SK-N-MC (cell line): ENCODE measurements around the genes H1-10, EFCAB12, TMCC1, COL6A6 and PIK3R4.

DNA sequence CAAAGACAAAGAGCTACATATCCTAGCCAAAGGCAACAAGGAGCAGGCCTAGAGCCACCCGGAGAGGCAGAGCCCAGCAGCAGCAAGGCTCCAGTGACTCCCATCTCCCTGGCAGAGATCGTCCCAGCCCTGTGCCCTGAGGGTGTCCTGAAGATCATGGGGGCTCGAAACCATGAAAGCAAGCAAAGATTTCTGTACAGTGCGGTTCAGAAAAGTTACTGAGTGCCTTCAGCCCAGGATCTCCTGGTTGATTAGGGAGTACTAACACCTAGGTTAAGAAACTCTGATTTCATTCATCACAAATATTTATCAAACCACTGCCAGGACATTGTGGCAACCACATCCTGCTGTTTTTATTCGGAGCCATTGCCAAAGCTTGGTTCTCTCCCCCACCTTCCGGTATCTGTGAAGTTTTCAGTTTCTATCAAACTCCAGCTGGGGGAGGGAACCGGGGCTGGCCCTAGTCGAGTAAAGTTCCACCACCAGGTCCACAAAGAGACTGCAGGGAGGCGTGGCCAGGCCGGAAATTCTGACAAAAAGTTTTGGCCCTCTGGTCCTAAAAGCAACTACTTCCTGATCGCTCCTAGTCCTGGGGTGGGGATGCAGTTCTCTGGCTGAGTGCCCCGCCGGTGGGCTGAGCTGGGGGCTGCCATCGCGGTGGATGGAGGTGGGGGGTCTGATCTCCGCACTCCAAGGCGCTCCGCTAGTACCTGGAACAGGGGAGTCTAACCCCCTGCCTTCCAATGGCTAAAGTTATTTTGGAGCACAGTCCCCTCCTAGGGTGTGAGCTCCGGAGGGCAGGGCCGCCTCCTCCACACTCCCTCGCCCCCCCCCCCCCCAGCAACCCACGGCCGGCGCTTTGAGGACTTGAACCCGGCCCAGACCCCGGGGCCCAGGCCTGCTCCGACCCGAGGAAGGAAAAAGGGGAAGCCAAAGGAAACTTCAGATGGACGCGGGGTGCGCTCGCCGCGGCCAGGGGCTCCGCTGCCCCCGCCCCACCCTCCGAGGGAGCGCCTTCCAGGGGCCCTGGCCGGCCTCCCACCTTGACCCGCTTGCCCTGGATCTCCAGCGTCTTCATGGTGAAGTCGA lies 1.0 kb downstream of the RAB43 start:
- RRBS: 1% methylated on average over 12 of the region's 42 CpGs

DNA sequence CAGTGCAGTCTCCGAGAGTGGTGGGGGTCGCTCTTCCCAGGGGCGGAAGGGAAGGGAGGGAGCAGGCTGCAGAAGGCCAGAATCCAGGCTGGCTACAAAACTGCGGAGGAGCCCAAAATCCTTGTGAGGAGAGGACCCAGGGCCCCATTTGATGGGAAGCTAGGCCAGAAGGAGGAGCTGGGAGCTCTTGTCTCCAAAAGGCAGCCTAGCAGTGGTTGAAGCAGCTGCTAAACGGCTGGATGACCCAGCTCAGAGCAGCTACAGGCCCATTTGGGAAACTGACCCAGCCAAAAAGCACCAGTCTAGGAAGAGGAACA lies 1.0 kb upstream of the RAB43 start:
- RRBS: no CpG with 5 or more reads among the region's 5 CpGs

DNA sequence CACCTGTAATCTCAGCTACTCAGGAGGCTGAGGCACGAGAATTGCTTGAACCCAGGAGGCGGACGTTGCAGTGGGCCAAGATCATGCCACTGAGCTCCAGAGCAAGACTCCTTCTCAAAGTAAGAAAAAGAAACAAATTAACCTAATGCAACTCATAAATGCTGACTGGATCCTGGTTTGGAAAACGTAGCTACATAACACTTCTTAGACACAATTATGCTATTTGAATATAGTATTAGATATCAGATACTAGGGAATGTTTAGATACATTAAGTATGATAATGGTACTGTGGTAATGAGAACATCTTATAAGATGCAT lies 5.7 kb upstream of the ISY1 start:
- RRBS: no CpG with 5 or more reads among the region's 4 CpGs

DNA sequence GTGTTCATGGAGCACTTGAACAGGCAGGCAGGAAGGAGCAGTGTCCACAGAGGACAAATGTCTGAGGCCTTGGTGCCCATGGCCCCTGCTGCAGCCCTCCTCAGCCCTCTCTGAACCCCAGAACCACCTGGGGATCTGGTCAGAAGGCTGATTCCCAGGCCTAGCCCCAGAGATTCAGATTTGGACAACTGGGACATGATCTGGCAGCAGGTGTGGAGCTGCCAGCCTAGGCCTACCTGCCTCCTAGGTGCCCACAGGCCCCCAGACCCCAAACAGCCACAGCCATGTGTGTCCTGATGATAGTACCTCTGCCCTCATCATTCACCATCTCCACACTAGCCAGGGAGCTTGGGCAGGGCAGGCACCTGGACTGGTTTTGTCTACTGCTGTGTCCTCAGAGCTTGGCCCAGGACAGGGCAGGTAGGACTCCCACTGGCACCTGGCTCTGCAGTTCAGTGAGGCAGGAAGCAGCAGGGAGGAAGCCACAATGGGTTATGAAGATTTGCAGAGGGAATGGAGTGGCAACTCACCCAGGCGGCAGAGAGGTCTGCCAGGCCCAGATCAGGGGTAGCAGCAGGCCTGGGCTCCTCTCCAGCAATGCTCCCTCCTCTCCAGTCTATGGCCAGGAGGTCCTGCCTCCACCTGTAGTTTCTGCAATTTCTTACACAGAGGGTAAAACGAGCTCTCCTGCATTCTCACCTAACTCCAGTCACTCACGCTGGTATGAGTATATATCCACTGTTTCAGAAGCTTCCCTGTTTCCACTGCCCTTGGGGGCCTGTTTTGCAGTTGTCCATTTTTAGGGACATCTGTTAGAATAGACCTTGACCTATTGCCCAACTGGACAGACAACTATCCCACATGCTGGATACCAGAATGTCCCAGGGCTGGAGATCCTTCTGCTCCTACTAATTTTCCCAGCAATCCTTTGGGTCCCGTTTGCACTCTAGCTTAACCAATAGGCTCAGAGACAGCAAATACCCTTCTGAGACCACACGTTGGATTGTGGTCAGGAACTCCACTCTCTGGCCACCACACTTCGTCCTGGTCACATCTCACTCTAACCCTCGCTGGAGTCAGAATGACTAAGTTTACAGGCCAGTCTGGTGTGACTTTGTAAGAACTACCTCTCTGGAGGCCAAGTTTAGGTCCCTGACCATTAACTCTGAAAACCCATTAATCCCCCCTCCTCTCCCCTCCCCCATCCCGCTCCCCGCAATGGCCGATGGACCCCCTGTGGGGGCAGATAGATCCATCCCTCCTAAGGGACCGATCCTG lies 2.3 kb downstream of the H1-10 start:
- RRBS: no CpG with 5 or more reads among the region's 11 CpGs

DNA sequence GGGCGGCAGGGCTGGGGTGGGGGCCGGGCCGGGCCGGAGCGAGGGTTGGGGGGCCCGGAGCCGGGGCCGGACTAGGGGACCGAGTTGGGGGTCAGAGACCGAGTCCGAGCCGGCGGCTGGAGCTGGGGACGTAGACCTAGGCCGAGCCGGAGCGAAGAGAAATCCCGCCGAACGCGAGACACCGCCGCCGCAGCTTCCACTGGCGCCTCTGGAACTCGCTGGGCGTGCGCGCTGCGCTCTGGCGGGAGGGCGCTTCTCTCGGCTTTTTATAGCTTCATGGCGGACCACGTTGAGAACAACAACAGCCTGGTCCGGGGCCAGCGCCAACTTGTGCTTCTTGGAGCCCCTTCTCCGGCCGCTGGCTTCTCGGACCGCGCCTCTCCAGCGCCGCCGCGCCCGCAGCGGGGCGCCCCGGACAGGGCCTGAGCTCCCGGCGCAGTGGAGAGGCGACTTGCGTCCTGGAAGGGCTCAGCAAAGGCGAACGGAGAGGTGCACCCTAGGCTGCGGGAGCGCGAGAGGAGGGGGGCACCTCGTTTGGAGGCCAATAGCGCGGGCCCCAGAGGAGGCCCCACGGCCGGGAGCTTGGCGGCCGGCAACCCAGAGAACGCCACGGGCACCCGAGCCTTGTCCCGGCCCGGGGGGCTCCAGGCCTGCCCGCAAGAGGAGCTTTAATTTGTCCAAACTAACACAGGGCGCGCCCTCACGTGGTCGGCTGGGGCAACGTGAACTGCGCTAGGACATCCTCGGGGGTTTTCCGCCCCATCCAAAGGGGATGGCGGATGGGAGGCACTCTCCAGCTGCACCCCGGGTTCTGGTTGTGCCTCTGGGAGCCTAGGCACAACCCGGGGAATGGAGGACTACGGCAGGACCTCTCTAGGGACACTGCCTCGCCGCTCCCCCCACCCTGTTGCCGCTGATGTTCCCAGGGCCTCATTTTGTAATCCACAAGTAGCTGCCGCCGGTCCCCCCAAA lies at the start of gene H1-10:
Gene H1-10, minus strand, starts transcription at position 240 of the 972 bp plus-strand sequence.
- RRBS: 1% methylated on average over 26 of the region's 89 CpGs

DNA sequence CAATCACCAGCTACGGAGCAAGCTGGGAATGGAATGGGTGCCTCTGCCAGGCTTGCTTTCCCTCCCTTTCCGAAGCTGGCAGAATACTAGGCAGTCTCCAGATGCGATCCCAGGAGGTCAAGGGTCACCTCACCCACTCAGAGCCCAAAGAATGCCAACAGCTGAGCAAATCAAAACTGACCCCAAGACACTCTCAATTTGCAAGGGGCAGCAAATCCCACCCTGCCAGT lies 31.3 kb downstream of the EFCAB12 start:
- RRBS: no CpG with 5 or more reads among the region's 3 CpGs

- RRBS: no CpG with 5 or more reads among the region's 13 CpGs
These were observed 30.3 kb downstream of the EFCAB12 start for GRCh38 chr3:129397885-129398883.

DNA sequence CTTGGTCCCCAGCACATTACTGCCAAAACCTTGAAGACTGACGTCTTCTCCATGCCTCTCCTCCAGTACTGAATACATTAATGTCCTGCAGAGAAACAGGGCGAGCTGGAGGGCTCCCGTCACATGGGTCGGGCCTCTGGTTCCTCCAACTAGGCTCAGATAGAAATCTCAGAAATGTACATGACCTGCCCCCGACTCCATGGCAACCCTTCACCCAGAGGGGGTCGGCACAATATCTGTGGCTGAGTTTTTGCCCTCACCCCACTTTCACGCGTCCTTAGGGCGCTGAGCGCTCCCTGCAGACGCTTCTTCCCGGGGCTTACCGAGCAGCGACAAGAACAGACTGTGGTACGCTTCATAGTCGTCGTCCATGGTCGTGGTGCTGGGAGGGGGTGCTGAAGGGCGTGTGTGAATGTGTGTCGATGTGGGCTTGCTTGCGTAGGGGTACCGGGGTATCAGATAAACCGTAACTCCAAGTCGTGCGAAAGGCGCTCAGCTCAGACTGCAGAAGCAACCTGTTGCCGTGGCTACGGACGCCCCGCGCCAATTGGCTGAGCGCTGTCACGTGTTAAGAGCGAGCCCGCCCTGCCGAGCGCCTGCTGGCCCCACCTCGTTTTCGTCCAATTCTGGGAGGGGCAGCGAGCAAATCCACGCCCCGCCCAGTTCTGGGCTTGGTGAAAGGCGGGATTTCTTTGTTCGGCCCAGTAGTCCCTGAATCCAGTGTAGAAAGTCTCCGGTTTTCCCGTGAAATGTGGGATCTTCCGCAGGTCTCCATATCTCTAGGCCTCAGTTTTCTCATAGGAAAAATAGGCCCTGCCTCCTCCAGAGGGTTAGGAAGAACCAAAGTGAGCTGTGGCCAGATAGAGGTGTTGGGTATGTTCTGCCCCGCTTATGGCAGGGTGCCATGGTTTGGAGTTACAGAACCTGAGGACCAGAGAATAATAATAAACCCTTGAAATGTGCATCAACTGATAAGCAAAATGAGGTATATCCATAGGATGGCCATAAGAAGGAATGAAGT lies at the start of gene EFCAB12:
Gene EFCAB12, minus strand, starts transcription at position 520 of the 1,021 bp plus-strand sequence.
- RRBS: no CpG with 5 or more reads among the region's 48 CpGs

GRCh38 chr3:129449759-129450199 lies 9.8 kb downstream of the IFT122 start:
- RRBS: no CpG with 5 or more reads among the region's 3 CpGs

- RRBS: no CpG with 5 or more reads among the region's 16 CpGs
These were observed 33.3 kb upstream of the RHO start for GRCh38 chr3:129494798-129495872.

GRCh38 chr3:129553627-129554256 lies 10.8 kb downstream of the H1-8 start:
- RRBS: no CpG with 5 or more reads among the region's 15 CpGs

DNA sequence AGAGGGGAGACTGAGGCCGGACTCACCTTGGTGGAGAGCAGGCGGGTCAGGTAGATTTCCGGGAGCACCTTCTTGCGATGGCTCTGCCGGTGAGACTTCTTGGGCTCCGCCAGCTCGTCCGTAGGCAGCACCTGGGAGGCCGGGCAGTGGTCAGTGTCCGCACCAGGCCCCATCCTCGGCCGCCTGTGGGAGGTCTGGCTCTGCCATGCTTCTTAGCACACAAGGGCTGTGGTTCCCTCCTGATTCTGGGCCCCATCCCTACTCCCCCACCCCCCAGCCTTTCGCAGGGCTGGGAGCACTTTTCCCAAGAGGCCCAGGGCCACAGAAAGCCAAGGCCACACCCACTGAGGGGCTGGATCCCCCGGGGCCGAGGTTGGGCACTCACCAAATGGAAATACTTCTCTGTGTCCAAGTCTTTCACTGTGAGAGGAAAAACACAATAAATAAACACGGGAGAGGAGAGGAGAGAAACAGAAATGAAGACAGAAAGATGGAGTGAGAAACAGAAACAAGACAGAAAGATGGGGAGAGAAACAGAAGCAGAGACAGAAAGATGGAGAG lies 17.4 kb downstream of the H1-8 start:
- RRBS: 86% methylated on average over 6 of the region's 16 CpGs

DNA sequence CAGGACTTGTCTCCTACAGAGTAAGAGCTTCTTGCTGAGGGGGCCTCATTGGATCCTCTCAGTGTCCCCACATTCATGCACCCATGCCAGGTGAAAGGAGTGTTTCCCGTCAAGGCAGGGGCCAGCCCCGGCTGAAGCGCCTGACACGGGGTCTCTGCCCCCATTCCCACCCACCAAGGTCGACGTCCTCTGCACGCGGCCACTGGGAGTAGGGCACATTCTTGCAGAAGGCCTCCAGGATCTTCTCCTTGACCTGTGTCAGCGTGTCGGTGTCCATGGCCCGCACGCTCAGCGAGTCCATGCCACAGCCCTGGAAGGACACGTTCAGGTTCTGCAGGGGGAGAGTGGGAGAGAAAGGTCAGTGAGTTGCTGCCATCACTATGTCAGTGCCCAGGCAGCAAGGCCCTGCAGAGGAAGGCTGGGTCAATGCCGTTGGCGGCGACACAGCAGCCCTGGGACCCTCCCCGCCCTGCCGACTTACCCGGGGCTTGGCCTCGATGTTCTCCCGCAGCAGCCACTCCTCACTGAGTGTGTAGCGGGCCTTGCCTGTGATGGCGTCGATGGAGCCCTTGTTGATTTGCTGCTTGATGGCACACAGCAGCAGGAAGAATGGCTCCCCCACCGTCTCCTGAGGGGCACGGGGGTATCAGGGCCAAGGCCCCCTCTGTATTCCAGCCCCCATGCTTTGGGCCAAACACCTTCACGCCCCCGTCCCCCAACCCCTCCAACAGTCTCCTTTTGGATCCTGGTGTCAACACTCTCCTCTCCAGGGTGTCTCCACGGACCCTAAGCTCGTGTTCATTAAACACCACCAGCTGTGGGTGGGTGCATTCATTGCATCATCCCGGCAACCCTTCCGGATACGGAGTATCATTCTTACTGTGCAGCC lies 19.9 kb downstream of the H1-8 start:
- RRBS: no CpG with 5 or more reads among the region's 34 CpGs

DNA sequence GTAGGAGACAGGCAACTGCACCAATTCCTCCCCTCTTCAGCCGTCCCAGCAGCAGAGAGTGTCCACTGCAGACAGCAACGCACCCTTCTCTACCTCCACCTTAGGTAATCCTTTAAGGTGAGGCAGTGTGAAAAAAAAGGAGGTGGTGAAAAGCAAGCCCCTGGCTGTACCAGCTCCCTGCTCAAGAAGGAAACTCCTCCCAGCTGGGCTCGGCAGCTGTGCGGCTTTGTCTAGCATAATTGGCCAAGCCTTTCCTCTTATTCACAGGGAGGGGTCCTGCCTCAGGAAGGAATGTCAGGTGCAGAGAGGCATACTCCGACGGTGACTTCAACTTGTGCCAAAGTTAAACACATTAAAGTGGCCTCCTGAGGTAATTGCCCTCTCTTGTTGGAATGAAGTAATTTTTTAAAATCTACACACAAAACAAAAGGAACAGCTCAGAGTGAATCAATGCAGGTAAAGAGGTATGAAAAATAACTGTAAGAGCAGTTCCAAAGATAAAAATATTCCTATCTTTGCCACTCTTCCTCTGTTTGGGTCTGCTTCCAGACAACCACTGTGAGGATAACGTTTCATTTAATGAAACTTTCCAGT lies 98.6 kb downstream of the TMCC1 start:
- RRBS: no CpG with 5 or more reads among the region's 7 CpGs

DNA sequence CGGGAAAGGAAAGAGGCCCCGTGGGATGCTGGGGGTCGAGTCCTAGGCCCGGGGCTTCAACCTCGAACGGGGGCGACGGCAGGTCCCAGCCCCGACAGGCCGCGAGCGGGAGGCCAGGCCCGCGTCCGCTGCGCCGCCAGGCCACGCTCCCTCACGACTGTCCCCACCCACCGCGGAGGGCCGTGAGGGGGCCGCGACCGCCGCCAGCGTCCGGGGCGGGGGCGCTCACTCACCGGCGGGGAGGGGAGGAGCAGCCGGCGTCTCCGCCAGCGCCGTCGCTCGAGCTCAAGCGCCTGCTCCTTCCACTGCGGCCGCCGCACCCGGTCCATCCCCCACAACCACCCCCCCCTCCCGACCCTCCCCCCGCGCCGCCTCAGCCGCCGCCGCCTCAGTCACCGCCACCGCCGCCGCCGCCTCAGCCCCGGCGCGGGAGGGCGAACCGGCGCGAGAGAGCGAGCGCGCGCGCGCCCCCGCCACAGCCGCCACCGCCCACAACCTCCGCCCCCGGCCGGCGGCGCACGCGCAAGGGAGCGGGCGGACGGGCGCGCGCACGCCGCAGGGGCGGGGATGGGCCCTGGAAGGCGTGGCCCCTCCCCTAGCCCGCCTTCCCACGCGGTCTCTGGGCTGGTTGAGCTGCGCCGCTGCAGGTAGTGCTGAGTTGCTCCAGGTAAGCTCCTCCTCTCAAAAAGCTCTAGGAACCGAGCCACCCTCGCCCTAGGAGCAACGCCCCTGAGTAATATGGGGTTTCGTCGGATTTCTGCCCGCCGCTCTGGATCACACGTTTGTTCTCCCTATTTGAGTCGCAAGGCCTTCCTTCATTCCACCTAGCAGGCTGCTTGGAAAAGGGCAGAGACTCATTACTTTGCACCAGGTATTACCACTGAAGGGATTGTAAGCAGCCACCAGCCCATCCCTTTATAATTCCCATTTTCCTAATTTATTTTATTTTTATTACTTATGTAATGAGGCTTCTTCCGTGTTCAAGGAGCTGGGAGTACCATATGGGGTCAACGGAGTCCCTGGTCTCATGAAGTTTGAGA lies at the start of gene TMCC1:
Gene TMCC1, minus strand, starts transcription at position 451 of the 1,040 bp plus-strand sequence.
- RRBS: 1% methylated on average over 37 of the region's 105 CpGs

GRCh38 chr3:130123619-130123999 lies 42.0 kb downstream of the ALG1L2 start:
- RRBS: no CpG with 5 or more reads among the region's 6 CpGs

DNA sequence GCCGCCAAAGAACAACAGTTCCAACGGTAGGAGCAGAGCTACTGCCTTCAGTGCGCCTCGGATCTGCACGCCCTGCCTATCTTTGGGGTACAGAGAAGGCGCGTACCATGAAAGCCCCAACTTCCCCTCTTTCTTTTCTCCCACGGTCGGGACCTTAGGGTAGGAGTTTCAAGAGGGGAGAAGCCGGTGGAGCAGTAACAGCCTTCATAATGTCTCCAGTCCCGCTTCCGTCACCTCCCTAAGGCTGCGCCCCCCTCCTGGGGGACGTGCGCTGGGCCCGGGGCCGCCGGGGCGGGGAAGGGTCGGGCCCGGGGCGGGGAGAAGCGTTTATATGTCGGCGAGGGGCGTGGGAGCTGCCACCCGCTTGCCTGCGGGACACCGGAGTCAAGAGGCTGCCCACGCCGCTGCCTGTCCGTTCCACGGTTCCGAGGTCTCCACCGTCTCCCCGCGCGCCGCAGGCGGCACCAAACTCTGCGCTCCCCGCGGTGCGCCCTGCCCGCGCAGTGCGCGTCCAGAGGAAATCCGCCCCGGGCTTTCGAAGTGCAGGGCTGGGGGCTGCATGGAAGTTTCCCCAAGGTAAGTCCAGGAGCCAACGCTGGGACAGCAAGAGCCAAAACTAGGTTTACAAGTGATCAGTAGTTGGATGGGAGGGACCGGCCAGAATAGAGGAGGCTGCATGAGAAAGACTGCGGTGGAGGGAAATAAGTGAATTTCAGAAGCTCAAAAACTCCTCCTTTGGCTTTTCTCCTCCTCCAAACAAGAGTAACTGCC lies at the start of gene COL6A6:
Gene COL6A6, plus strand, starts transcription at position 356 of the 771 bp plus-strand sequence.
- RRBS: 4% methylated on average over 14 of the region's 54 CpGs

DNA sequence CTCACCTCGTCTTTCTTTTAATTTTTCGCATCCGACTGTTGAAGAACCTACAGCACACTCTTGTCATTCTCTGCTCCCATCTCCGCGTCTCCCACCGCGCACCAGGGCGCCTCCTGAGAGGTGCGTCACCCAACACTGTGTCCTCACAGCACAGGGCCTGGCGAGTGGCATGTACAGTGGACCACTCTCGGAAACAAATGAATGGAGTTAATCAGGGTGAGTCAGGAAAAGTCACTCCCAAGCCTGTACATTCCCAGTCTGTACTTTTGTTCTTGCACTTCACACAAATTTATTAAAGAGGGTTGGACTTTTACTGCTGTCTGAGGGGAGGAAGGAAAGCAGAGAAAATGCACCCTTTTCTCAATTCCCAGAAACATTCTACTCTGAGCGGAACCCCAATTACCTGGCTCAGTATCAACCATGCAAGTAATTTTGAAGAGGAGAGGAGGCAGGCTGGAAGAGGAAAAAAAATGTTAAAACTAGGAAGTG lies 660 bp downstream of the COL6A6 start:
- RRBS: no CpG with 5 or more reads among the region's 12 CpGs

DNA sequence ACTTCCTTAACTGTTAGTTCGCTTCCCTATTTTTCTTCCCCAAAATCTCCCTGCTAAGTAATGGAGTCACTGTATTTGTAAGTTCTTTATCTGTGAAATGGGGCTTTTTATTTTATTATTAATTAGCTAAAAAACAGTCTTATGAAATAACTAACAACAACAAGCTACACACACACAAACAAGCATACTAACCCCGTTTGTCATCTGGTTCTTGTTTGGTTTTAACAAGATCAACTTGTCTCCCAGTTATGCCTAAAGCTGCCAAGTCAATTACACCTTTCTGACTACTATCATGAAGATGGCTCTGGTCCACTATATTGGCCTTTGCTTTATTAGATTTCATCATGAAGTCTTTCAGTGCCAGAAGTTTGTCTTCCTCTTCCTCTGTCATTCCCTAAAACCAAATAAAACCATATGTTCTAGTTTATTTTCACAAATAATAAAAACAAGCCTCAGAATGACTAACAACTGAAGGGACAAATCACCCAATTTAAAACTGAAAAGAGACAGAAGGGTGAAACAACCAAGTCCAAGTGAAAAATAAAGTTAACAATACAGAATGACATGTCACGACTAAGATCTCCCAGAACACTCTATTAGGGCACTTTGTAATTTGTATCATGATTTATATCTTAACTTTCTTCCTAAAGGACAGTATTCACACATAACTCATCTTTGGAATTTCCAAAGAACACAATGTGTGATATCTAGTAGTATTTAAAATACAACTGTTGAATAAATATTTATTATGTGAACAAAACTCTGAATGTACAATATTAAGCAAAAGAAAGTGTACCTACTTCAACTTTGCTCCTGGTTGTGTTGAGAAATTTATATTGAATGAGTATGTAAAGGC lies 38.3 kb downstream of the PIK3R4 start:
- RRBS: no CpG with 5 or more reads among the region's 3 CpGs

DNA sequence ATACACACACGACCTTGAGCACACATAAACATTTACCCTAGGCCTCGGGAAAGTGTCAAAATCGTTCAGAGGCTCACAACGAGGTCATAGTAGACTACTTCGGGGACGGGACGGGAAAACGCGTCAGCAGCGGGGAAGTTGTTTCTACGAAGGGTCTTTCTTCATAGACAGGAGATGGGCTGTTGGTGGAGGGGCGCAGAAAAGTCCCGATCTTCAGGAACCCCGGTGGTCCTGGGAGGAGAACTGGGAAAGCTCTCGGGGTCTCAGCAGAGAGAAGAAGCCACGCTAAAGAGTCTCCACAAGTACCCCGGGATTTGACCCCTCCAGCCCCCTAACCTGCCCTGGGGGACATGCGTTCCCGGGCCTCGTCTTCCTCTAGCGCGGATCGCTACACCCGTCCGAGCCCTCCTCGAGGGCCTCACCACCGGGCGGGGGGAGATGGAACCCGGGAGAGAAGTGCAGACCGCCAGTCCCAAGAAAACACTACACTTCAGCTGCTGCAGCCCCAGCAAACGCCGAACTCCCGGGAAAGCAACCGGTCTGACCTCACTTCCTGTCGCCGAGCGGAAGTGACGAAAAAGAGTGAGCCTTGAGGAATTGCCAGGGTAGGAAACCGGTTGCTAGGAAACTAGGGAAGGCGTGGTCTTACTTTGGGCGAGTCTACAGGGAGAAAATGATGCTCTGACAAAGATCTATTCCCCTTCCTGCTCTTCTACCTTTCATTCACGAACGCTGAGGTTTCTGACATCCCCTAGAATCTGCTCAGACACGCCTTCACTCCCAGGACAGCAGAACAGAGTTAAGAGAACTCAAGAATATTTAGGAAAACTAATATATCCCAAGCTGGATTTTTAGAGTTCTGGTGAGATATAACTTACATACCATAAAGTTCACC lies at the start of gene PIK3R4:
Gene PIK3R4, minus strand, starts transcription at position 548 of the 895 bp plus-strand sequence.
- RRBS: under 1% methylated on average over 24 of the region's 44 CpGs